GM23338 (cell line): ENCODE data around the gene HEATR5A.

GRCh38 chr14:30270519-30271105 is 288.3 kb upstream of the G2E3 start:
- PRO-cap = bidirectional peak, plus-strand start at chr14:30270933, minus-strand start at chr14:30270809
- RAMPAGE, long total RNA = no peak

- PRO-cap = unidirectional peak, minus-strand start at chr14:30692782
- RAMPAGE, long total RNA = no peak
These were observed 70.4 kb downstream of the SCFD1 start for GRCh38 chr14:30692478-30692903.

GRCh38 chr14:30891133-30891509 is 16.8 kb downstream of the COCH start:
- PRO-cap = no peak
- RAMPAGE, long total RNA = no peak

- PRO-cap = no peak
- RAMPAGE, long total RNA = no peak
These were observed 3.9 kb upstream of the AP4S1 start for GRCh38 chr14:31021539-31022009.

- PRO-cap = bidirectional peak, plus-strand start at chr14:31419939, minus-strand start at chr14:31419975; bidirectional peak, plus-strand start at chr14:31420173, minus-strand start at chr14:31420026; bidirectional peak, plus-strand start at chr14:31420777, minus-strand start at chr14:31420550
- RAMPAGE, long total RNA = no peak
These were observed at the start of gene HEATR5A for GRCh38 chr14:31419640-31420947. Gene HEATR5A (minus strand): TSS chr14:31420550.

DNA sequence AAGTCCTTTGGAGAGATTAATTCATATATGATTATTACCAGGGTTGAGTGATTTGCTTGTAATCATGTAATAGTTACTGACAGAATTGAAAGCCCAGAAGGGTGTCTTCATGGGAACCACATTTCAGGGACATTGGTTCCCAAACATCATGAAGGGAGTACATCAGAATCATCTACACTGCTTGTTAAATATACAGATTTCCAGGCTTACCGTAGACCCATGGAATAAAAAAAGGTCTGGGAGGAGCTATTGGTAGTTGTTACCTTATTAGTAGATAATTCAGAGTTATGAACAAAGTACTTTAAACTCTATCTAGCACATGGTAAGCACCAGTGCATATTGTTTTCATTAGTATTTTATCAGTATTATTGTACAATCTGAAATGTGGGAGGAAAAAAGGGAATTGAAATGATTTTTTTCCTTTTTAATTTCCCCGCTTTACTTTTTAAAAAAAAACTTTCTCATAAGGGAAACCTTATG is 65.6 kb downstream of the NUBPL start:
- PRO-cap = no peak
- RAMPAGE, long total RNA = no peak

- PRO-cap = no peak
- RAMPAGE, long total RNA = no peak
These were observed 222.6 kb upstream of the ARHGAP5 start for GRCh38 chr14:31854621-31854836.

- PRO-cap = no peak
- RAMPAGE, long total RNA = no peak
These were observed 149.9 kb upstream of the ARHGAP5 start for GRCh38 chr14:31927119-31927780.

GRCh38 chr14:32078800-32079333 is 1.8 kb downstream of the ARHGAP5 start:
- PRO-cap = no peak
- RAMPAGE, long total RNA = no peak

GRCh38 chr14:32085540-32086701 is 8.8 kb downstream of the ARHGAP5 start:
- PRO-cap = no peak
- RAMPAGE, long total RNA = no peak

DNA sequence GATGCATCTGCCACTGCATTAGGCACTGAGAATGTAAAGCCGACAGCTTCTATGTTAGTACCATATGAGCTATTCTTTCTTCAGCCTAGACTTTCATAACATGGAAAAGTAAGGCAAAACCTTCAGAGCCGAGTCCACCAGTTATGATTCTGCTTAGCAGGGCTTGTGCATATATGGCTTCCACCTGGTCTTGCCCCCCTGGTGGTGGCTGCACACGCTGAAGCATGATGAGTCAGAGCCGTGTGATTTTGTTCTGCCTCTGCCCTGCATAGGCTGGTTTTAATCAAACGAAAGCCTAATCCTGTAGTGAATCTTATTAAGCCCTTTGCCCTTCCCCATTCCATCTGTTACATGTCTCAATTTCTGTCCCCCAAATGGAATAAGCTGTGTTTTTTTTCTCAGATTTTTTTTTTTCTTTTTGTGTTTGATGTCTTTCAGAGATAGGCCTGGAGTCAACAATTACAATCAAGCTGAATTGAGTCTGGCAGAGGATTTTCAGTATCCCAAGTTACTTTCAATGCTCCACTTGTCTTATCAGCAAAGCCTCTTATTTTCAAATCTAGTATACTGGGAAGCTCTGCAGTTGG is 104.0 kb upstream of the AKAP6 start:
- PRO-cap = no peak
- RAMPAGE, long total RNA = no peak

DNA sequence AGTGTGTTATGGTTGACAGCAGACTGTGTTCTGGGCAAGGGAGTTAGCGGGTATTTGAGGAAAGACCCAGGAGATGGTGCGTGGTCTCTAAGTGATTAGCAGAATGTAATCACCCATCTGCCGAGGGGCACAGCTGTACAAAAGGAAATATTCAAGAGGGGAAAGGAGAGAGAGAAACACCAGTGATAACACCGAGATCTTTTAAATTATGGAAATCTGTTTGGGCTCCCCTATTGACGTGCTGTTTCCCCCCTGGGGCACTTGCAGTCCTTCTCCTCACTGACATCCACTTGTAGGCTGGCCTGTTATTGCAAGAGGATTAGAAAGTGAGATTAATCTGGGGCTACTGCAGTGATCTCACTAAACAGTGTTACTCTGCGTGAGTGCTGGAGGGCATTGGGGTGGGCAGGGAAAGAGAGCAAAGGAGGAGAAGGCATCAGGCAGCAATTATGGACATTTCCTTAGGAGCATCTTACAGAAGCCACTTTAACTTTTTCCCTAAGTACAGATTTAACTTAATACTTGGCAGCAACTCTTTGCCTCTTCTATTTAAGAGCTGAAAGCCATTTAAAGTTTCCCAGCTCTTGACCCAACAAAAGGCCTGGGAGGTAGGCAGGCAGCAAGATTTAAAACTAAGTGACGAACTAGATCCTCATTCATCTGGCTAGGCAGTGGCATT is 97.9 kb downstream of the AKAP6 start:
- PRO-cap = no peak
- RAMPAGE, long total RNA = no peak

- PRO-cap = no peak
- RAMPAGE, long total RNA = no peak
These were observed 99.1 kb downstream of the AKAP6 start for GRCh38 chr14:32428121-32428714.

DNA sequence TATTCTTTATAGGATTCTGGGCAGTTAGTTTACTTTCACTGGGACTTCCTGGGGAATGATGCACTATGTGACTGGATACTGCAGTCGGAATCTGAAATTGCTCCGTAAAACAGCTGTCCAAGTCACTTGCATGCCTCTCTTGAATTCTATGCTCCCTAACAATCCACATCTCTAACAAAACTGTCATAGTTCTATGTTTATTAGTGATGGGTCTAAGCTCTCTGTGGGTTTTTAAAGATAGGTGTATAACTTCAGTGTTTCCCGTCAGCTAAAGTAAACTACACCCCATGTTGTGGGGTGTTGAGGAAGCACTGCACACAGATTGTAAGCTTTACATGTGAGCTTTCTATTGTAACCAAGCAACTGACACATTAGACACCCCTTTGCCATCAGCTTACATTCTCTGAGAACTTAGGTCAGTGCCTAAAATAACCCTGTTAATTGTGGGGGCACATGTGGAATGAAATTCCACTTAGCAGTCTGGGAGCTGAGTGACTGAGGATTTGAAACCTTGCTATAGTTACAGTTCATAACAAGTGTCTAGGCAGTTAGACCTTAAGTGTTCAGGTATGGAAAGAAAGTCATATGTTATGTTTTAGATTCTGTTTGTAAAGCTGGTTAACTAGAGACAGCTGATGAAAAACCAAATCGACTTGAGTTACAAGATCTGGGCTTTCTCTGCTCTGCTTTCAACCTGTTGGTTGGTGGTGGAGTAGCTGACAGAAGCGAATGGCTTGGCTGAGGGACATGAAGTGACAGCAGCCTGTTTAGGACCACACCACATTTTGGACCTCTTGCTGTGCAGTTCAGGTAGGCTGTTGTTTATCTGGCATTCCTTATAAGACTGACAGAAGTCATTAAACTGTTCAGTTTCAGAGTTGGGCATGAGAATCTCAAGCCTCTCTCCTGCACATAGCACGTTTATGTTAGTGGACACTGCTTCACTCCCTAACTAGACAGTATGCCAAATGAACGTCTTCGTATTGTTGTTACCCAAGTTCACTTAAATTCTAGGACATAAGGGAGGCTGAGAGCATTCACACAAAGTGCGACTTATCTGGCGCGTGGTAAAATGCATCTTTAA is 165.8 kb downstream of the AKAP6 start:
- PRO-cap = no peak
- RAMPAGE, long total RNA = no peak

- PRO-cap = no peak
- RAMPAGE, long total RNA = no peak
These were observed 235.4 kb upstream of the NPAS3 start for GRCh38 chr14:32703138-32703832.

DNA sequence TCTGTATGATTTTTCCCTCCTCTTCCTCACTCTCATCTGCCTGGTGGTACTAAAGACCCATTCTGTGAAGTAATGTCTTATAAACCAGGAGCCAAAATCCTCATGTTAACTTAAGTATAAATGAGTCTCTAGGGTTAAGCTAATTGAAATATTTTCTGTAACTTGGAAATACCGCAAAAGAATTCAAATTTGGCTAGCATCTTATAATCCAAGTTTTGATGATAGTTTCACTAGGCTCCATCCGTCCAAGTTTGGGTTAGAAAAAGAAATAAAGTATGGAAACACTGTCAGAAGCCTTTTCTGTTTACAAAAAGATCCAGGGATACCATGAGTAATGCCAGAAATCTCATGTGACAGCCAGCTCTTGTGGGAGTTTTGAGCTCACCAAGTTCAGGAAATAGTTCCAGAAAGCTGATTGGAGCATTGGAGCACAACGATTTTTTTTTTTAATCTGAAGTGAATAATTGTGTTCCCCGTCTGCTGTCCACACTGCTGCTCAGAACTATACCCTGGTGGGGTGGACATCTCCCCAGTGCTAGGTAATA is 229.7 kb upstream of the NPAS3 start:
- PRO-cap = no peak
- RAMPAGE, long total RNA = no peak

DNA sequence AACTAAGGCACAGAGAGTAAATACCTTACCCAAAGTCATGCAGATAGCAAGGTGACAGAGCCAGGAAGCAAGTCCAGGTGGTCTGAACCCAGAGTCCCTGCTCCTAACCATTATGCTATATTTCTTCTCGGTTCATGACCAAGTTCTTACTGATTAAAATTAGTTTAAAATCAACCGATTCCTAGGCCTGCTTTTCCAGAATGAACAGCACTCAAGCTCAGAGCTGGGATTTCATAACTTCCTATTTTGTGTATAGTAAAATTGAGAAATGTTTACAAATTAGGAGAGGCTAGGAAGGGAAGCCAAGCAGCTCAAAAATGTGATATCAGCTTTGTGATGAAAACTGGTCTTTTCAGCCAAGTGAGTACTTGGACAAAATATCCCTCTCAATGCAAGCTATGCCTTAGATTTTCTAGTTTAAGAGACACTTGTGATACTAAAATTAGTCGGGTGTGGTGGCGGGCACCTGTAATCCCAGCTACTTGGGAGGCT is 85.6 kb upstream of the EGLN3 start:
- PRO-cap = no peak
- RAMPAGE, long total RNA = no peak

- PRO-cap = no peak
- RAMPAGE, long total RNA = no peak
These were observed 87.8 kb upstream of the EGLN3 start for GRCh38 chr14:34038650-34039166.

- PRO-cap = no peak
- RAMPAGE, long total RNA = no peak
These were observed 102.9 kb upstream of the EGLN3 start for GRCh38 chr14:34053666-34054248.

DNA sequence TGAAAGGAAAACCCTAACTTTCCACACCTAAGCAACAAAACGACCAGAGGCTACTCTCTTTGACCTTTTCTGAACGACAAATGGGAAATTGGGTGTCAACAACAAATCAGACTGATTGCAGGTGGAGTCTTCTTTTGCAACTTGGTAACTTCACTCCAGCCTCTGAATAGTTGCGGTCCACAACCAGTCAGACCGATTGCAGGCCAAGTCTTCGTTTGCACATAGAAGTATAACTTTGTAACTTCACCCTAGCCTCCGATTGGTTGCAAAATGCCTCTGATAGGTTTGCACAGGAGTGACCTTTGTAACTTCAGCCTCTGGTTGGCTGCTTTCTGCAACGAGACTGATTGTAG is 129.4 kb downstream of the SPTSSA start:
- PRO-cap = no peak
- RAMPAGE, long total RNA = no peak